Prostate gland (tissue), 2 donors: ENCODE measurements around a stretch of chr3.

GRCh38 chr3:152258370-152259033 lies 10.2 kb upstream of the MBNL1 start:
- PRO-cap, result no peak
- RAMPAGE, long total RNA, 2 experiments, result no peak in any of the 2 experiments

- PRO-cap, result no peak
- RAMPAGE, long total RNA, 2 experiments, result no peak in any of the 2 experiments
Measured at GRCh38 chr3:152279785-152280390, 11.2 kb downstream of the MBNL1 start.

DNA sequence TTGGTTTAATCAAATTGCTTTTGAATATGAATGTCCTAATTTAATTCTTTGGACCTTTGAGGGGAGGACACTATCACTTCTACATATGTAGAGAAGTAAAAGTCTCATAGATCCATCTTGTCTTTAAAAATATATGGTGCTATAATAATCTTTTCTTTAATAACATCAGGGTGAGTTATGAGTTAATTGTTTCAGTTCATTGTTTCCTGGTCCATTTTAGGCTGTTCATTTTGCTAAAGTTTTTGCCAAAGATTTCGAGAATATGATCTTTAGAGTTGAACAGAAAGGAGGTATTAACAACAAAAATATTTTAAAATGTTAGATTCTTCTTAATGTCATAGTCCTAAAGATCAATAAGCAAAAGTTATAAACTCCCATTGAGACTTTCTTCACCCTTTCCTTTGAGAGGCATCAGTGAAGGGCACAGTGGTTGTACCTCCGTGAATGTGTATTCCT lies 32.6 kb downstream of the MBNL1 start:
- PRO-cap, result no peak
- RAMPAGE, long total RNA, 2 experiments, result no peak in any of the 2 experiments

GRCh38 chr3:152308804-152309833 lies 40.4 kb downstream of the MBNL1 start:
- PRO-cap, result no peak
- RAMPAGE, long total RNA, 2 experiments, result no peak in any of the 2 experiments

GRCh38 chr3:152317601-152318405 lies 49.1 kb downstream of the MBNL1 start:
- PRO-cap, result no peak
- RAMPAGE, long total RNA, 2 experiments, result no peak in any of the 2 experiments

- PRO-cap, result no peak
- RAMPAGE, long total RNA, 2 experiments, result no peak in any of the 2 experiments
Measured at GRCh38 chr3:152322594-152323176, 54.0 kb downstream of the MBNL1 start.

GRCh38 chr3:152383730-152384480 lies 115.2 kb downstream of the MBNL1 start:
- PRO-cap, result no peak
- RAMPAGE, long total RNA, 2 experiments, result no peak in any of the 2 experiments

DNA sequence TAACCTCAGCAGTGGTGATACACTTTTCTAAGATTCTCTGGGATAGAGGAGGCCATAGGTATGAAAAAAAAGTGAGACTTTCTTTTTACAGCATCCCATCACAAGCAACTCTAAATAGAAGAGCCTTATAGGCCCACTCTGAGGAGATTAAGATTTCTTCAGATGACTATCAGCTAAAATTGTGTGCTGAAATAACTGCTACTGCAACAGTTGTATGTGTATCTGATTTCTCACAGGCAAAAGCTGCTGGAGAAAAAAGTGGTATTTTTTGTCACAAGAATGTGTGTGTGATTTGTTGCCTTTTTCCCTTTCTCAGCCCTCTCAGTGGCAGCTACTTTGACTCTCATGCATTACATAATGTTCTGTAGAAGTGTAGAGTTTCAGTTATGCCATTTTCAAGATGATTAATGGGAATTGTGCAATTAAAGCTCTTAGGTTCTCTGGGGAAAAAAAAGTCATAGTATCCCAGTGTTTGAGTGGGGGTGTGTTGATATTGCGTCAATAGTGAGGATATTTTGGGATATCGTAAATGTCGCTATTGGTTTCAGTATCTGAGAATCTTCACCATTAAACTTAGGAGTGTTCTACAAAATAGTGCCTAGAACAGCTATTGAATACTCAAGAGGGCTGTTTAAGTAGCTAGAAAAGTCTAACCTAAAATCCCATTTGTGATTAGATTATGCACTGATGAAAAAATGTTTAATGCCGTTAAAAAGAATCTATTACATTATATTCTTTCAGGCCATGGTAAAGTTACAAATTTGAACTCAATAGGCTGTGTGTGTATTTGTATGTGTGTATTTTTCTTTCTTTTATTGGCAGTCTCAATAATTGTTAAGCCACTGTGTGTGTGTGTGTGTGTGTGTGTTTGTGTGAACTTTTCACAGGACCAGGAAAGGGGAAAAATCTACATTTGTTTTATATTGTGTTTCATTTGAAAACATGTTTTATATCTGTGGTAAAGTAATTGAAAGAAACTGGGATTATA lies 137.8 kb downstream of the MBNL1 start:
- PRO-cap, result unidirectional peak, minus-strand start at position 326 of the sequence
- RAMPAGE, long total RNA, 2 experiments, result no peak in any of the 2 experiments

DNA sequence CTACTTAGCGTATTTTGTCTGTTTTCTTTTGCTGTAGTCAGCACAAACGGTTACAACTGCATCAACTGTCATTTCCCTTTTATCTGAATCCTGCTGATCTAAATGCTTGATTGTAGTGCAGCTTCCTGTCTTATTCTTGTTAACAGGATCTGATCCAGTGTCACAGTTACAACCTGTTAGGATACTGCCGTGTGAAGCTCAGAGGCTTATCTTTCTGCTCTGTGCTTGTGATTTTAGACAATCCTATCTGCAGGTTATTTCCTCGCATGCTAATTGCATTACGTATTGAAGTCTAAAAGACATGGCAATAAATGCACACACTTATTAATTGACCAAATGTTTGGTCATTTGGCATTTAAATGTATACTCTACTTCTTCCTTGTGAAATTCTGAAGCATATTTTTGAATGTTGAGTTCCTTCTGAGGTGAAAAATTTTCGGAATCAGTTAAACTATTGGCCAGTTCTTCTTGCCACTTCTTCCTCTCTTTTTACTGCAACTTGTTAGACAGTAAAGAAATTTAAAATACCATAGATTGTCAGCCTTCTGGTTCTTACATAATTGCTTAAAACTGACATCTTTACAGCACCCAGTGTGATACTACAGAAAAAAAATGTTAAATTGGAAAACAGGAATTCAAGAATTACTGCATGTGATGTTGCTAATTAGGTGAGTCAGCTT lies 168.2 kb downstream of the MBNL1 start:
- PRO-cap, result no peak
- RAMPAGE, long total RNA, 2 experiments, result no peak in any of the 2 experiments

GRCh38 chr3:152836952-152837193 lies 1.9 kb downstream of the P2RY1 start:
- PRO-cap, result no peak
- RAMPAGE, long total RNA, 2 experiments, result no peak in any of the 2 experiments

GRCh38 chr3:152870004-152870569 lies 35.2 kb downstream of the P2RY1 start:
- PRO-cap, result no peak
- RAMPAGE, long total RNA, 2 experiments, result no peak in any of the 2 experiments

DNA sequence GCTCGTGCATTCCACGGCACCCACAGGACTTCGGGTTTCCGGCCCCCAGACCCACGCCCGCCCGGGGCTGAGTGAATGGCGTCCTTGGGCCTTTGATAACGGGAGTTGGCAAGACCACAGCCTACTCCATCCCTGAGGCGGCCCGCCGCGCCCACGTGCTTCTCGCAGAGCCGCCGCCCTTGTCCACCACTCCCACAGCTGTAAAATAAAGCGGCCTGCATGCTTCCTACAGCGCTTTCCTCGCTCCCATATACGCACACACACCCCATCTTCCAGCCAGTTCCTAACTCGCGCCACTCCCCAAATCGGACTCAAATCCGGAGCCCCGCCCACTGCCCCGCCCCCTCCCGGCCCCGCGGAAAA lies 284 bp upstream of the RAP2B start:
- PRO-cap, result bidirectional peak, plus-strand start outside the sequence, minus-strand start at position 285 of the sequence
- RAMPAGE, long total RNA, 2 experiments, result no peak in any of the 2 experiments

GRCh38 chr3:153167447-153168459 lies 5.7 kb downstream of the RAP2B start:
- PRO-cap, result no peak
- RAMPAGE, long total RNA, 2 experiments, result no peak in any of the 2 experiments

DNA sequence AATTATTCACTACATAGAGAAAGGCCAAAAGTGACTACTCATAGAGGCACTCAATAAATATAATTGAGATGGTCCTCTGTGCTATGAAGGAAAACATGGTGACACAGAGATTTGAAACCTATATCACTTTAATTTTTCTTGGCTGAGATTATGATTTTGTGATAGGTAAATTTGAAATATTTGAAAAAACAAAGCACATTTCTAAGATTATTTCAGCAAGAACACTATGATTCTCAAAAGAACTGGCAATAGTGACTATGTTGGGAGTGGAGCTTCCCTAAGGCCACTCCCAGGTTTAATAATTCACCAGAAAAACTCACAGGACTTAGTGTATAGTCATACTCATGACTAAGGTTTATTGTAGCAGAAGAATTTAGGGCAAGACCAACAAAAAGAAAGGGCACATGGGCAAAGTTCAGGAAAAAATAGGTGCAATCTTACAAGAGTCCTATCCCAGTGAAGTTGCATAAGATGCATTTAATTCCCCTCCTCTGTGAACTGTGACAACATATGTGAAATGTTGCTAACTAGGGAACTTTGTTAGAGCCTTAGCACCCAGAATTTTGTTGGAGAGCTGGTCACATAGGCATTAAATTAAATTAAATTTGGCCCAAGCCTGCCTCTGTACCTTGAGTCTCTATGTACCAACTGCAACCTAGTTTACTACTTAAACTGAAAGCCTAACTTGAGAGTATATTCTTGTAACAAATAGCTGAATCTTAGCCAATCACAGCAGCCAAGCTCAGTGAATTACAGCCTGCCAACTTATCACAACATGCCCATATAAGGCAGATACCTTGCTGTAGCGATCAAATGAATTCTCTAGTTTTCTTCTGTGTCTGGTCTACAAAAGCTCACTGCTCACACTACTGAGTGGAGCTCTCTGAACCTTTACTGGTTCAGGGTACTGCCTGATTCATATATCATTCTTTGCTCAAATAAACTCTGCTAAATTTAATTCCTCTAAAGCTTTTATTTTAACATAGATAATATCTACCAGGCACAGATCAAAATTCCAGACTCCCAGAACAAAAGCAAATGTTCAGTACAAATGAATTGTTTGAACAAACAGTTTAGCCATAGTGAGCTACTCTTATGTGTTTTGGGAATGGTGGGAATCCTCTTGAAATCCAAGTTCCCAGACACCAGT lies 386.2 kb upstream of the ARHGEF26 start:
- PRO-cap, result no peak
- RAMPAGE, long total RNA, 2 experiments, result no peak in any of the 2 experiments

GRCh38 chr3:154089322-154089879 lies 31.8 kb upstream of the ARHGEF26 start:
- PRO-cap, result no peak
- RAMPAGE, long total RNA, 2 experiments, result start-site peak on the minus strand in 2 of 2 experiments, at chr3:154089588-154089630 at its widest, 6 to 34 reads per replicate

- PRO-cap, result no peak
- RAMPAGE, long total RNA, 2 experiments, result no peak in any of the 2 experiments
Measured at GRCh38 chr3:154144377-154144852, 23.2 kb downstream of the ARHGEF26 start.

DNA sequence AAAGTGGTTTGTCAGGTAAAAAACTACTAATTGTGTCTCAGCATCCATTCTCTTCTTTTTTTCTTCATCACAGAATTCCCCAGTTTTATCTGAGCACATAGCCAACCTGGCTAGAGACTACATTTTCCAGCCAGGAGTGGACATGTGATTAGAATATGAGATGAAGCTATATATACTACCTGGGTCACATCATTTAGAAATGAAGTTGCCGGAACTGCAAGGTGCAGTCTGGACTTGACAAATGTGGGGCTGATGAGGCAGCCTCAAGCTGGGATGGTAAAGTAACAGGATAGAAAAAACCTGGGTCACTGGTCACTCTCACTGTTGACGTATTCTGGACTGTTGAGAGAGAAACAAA lies 99.6 kb downstream of the STRIT1 start:
- PRO-cap, result no peak
- RAMPAGE, long total RNA, 2 experiments, result no peak in any of the 2 experiments

DNA sequence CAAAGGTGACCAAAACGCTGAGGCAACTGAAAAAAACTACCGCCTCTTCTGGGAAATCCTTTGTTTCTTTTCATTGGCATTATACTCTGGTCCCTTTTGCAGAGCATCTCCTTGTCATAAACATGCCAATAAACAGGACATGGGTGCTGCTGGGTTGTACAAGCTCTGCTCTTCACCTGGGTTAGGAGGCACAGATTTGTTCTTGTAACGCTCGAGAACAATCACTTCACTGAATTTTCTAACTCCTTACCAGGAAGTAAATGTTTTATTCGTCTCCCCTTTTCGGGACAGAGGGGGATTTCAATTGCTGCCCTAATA lies 1.3 kb downstream of the PLCH1 start:
- PRO-cap, result no peak
- RAMPAGE, long total RNA, 2 experiments, result no peak in any of the 2 experiments

DNA sequence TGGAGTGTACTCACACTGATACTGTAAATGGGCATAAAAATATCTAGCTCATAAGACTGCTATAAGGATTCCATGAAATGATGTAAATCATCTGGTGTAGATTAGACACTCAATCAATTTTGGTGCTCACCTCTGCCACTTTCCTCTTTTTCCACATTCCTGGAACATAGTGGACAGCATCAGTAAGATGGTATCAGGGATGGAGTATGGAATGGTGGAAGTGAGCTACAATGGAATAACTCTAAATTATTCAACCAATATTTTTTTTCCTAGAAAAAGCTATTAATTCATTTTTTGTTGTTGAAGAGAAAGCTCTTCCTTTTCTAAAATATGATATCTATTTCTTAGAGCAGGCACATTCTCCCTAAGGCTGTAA lies 6.6 kb downstream of the KCNAB1 start:
- PRO-cap, result no peak
- RAMPAGE, long total RNA, 2 experiments, result no peak in any of the 2 experiments

- PRO-cap, result no peak
- RAMPAGE, long total RNA, 2 experiments, result start-site peak on the plus strand in 2 of 2 experiments, at chr3:156142946-156143519 at its widest, 5 to 12 reads per replicate
Measured at GRCh38 chr3:156142719-156143714, 22.6 kb downstream of the KCNAB1 start.